ENCODE results near the gene ASCL3.

GRCh38 chr11:8699522-8700329, 17.1 kb downstream of the RPL27A start:
- RAMPAGE, long total RNA, result no peak
- RRBS, result no CpG with 5 or more reads among the region's 11 CpGs

DNA sequence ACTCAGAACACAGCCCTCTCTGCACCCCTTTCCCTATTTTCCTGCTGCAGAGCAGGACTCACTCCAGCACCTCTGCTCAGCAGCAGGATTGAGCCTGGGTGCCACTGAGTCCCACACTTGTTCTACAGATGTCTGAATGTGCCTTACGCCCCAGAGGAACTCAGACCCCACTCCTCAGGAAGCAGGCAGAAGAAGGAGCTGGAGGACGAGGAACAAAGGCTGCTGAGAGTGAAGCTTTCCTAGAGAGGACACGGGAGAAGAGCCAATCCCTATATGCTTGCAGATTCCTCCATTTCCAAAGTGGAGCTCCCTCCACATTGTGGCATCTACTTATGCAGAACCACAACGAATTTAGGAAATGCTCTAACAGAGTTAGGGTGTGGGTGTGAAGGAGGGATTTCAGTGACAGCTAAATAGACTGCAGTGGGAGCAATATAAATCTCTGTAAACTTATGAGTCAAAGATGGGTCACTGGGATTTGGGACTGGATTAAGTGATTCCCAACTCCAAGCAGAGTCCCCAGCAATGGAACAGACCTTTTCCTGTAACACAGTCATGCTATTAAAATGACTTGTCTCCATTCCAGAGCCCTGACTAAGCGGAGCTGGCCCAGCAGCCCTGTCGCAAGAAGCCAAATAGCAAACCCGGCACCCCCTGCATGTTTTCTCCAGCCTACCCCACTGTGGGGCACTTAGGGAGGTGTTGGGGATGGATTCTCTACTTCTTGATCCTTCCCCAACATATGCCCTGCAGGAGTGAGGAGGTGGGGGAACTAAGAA, 36.5 kb downstream of the RPL27A start:
- RAMPAGE, long total RNA, result no peak
- RRBS, result no CpG with 5 or more reads among the region's 7 CpGs

- RAMPAGE, long total RNA, result no peak
- RRBS, result no CpG with 5 or more reads among the region's 4 CpGs
Measured at GRCh38 chr11:8759630-8760221, 50.7 kb downstream of the DENND2B start.

DNA sequence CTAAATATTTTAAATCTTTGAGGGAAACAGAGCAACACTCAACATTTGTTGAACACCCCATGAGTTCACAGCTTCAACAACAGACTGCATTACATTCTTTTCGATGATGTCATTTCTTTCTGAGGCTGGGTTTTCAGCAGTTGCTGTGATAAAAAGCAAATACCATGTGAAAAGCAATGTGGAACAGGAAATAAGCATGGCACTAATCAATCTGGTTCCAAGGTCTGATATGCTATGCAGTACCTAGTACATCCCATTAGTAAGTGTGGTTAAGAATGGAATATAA, 45.2 kb downstream of the DENND2B start:
- RAMPAGE, long total RNA, result no peak
- RRBS, result no CpG with 5 or more reads among the region's 1 CpG

- RAMPAGE, long total RNA, result no peak
- RRBS, result no CpG with 5 or more reads among the region's 15 CpGs
Measured at GRCh38 chr11:8766172-8767441, 43.9 kb downstream of the DENND2B start.

DNA sequence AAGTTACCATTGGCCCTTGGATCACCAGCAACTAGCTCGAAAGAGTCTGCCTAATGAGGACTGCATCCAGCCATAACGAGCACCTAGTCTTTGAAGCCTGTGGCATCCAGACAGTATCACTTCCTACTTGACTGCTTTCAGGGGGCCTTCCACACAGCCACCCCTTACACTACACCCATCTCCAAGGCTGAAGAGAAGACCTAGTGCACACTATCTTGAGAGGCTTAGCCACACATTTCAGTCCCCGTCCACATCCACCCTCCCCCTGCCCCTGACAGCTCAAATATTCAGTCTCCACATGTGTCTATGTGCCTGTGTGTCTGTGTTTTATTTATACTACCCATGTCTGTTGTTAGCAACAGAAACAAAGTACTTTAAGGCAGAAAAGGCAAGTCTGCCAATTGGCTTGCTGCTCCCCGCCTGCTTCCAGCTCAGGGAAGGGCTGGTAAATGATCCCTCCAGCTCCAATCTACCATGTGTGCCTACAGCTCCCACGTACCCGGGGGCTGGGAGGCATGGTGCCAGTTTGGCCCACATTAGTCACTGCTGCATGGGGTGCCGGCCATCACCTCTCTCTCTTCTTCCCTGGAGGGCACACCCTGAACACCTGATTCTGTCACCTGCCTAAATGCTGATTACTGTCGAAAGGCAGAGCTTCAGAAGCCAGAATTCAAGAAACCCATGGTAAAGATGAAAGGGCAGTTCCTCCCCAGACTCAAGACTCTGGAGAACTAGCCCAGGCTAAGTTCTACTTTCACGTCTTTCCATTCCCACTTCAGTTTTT, 32.1 kb downstream of the DENND2B start:
- RAMPAGE, long total RNA, result no peak
- RRBS, result 18% methylated on average over 2 of the region's 9 CpGs

- RAMPAGE, long total RNA, result no peak
- RRBS, result no CpG with 5 or more reads among the region's 8 CpGs
Measured at GRCh38 chr11:8826866-8827690, 16.6 kb upstream of the DENND2B start.

GRCh38 chr11:8913887-8914405, 3.0 kb downstream of the AKIP1 start:
- RAMPAGE, long total RNA, result no peak
- RRBS, result no CpG with 5 or more reads among the region's 5 CpGs

DNA sequence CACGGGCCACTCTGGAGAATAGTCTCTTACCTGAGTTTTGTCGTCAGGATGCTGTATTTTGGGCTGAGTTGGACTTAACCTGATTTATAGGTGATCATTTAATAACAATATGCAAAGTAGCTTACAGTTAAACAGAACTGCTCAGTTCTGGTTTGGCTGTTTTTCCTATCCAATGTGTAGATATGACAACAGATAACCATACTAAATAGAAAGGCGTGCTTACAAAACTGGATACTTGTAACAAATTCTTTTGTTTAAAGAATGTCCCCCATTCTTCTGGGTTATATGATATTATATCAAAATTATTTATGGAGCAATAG, at the start of gene ASCL3:
Gene ASCL3, minus strand, starts transcription at position 61 of the 320 bp plus-strand sequence.
- RAMPAGE, long total RNA, result no peak
- RRBS, result no CpG with 5 or more reads among the region's 3 CpGs

DNA sequence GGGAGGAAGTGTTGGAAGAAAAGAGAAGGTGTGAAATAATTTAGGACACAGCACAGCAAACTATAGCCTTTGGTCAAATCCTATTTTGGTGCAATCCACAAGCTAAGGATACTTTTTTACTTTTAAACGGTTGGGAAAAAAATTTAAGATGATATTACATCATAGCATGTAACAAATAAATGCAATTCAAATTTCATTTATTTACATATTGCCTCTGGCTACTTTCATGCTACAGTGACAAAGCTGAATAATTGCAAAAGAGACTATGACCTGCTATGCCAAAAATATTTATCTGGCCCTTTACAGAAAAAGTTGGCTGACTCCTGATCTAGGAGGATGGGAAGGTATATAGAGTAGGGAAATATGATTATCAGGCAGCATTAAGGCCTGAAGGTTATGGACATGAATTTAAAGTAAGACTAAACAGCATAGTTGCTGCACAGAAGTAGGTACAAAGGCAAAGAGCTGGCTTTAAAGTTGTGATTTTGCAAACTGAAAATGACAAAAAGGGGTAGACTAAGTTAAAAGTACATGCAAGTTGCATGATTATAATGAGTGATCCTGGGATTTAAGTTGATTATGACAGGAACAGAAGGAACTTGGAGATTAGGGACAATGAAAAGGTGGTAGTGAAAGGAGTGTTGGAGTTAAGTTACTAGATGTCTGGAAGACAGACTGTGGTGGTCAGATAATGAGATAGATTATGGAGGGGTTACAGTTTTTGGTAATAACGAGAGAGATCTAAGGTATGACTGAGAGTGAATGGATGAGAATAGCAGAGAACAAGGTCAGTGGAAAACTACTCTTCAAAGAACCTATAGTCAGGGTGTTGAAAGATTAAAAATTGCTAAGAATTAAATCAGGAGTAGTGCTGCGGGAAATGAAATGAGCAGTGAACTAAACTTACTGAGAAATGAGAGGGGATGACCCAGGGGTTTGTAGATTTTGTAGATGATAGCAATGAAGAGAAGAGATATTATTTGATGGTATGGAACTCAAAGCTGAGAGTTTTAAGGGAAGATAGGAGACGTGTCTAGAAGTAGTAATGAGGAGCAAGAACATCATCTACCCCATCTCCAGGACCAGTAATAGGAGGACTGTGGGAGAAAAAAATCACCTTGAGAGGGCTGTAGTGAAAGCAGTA, 7.6 kb upstream of the TMEM9B start:
- RAMPAGE, long total RNA, result no peak
- RRBS, result no CpG with 5 or more reads among the region's 4 CpGs

- RAMPAGE, long total RNA, result no peak
- RRBS, result no CpG with 5 or more reads among the region's 3 CpGs
Measured at GRCh38 chr11:9274713-9275331, 9.7 kb upstream of the DENND5A start.

DNA sequence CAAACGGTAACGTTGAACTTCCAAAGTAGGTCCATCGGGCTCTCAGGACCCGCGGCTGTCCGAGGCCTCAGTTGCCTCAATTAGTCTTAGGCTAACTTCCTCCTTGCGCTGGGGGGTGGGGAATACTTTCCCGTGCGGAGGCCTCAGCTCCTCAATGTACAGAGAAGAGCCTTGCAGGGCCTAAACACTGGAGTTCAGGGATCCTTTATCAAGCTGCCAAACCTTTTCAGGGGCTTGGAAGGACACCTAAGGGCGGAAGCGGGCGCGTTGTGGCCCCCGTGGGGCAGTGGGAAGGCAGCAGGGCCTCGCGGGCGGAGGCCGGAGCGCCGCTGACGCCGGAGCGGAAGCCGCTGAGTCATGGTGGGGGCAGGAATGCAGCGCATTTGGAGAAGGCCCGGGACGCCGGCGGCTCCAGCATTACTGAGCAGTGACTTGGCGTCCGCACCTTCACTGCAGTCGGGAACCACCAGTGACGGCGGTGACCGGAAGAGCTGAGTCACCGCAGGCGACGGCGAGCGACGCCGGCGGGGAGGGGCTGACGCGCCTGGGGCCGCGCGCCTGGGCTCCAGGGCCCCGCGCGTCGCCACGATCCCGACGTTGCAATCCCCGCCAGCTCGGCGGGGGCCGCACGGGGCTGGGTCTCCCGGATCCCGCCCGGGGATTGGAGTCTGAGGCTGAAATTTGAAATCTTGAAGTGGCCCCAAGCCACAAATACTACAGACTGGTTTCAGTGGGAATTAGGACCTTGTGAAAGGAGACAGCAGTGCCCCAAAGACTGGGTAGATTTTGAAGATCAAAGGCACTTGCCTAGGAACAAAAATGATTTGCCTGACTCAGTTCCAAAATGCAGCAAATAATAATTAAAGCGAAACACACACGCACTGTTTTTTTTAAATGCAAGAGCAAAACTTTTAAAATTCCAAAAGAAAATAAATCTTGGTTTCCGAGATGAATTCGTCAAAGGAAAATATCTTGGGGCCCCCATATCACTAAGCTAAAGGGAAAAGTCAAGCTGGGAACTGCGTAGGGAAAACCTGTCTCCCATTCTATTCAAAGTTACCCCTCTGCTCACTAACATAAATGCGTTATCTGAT, 20.1 kb upstream of the IPO7 start:
- RAMPAGE, long total RNA, result no peak
- RRBS, result 2% methylated on average over 12 of the region's 69 CpGs

GRCh38 chr11:9449839-9450630, 10.8 kb upstream of the ZNF143 start:
- RAMPAGE, long total RNA, result no peak
- RRBS, result no CpG with 5 or more reads among the region's 12 CpGs

DNA sequence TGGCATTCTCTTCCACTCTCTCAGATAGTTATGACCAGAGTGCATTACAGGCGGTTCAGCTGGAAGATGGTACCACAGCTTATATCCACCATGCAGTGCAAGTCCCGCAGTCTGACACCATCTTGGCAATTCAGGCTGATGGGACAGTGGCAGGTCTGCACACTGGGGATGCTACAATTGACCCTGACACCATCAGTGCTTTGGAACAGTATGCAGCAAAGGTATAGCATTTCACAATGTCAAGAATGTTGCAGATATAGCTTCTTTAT, 17.5 kb downstream of the ZNF143 start:
- RAMPAGE, long total RNA, result no peak
- RRBS, result no CpG with 5 or more reads among the region's 2 CpGs

DNA sequence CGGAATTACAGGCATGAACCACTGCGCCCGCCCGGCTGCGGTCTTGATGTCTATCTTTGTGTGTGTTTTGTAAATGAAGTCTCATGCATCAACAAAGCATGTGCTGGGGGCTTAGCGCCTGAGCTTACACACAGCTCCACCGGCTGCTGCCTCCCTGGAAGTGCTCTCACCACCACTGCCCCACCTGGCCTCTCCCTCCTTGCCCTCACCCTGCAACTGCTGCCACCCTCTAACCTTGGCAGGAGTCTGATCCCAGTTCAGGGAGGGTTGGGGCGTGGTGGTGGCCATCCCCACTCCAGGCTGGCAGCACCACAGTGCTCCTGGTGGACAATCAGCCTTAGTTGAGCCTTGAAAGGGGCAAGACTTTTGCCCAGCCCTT, 42.6 kb upstream of the WEE1 start:
- RAMPAGE, long total RNA, result no peak
- RRBS, result 100% methylated on average over 2 of the region's 8 CpGs

GRCh38 chr11:9576444-9576834, 3.0 kb downstream of the WEE1 start:
- RAMPAGE, long total RNA, result no peak
- RRBS, result no CpG with 5 or more reads among the region's 5 CpGs

DNA sequence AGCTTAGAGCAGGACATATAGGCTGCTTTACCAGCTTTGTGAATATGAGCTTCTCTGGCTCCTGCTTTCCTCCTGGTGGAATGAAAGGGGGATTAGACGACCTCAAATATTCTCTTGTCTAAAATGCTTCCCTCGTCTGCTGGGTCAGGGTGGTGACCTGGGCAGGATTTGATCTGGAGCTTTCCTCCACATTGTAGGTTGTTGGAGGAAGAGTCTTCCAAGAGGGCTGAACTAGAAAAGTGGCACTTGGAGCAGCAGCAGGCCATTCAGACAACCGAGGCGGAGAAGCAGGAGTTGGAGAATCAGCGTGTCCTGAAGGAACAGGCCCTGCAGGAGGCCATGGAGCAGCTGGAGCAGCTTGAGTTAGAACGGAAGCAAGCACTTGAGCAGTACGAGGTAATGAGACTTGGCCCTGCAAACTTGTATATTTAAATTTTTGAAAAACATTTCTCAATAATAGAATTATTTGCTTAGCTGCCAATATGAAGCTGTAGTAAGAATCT, 83.8 kb downstream of the SWAP70 start:
- RAMPAGE, long total RNA, result no peak
- RRBS, result no CpG with 5 or more reads among the region's 7 CpGs

GRCh38 chr11:9775314-9775896, 111.5 kb downstream of the SWAP70 start:
- RAMPAGE, long total RNA, result no peak
- RRBS, result no CpG with 5 or more reads among the region's 3 CpGs

GRCh38 chr11:9969406-9969993, 305.6 kb downstream of the SWAP70 start:
- RAMPAGE, long total RNA, result no peak
- RRBS, result no CpG with 5 or more reads among the region's 1 CpG

- RAMPAGE, long total RNA, result no peak
- RRBS, result no CpG with 5 or more reads among the region's 1 CpG
Measured at GRCh38 chr11:10138196-10138923, 155.7 kb downstream of the SBF2 start.

Data from epithelial cell of proximal tubule (primary cell).